Cardiac ventricle fibroblast (primary cell): ENCODE results near the genes HARS2, PCDHA5, PCDHB5, PCDHB16, PCDHGA1 and PCDHGA5.

DNA sequence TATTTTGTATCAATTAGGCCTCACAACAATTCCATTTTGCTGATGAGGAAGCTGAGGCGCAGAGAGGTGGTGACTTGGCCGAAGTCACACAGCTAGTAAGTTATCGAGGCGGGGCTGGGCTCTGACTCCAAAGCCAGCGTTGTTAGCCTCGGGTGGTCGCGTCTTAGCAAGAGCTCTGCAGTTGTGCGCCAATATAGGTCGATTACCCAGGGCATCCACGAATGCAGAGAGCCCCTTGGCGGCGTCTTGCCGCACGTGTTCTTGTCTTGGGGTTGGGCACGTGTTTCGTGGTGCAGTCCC, 62.2 kb downstream of the CXXC5 start:
- RAMPAGE, long total RNA, result no peak

GRCh38 chr5:139744880-139745794, 50.5 kb upstream of the PSD2 start:
- RAMPAGE, long total RNA, result no peak

- RAMPAGE, long total RNA, result no peak
Observed at GRCh38 chr5:139747622-139748278, 47.9 kb upstream of the PSD2 start.

DNA sequence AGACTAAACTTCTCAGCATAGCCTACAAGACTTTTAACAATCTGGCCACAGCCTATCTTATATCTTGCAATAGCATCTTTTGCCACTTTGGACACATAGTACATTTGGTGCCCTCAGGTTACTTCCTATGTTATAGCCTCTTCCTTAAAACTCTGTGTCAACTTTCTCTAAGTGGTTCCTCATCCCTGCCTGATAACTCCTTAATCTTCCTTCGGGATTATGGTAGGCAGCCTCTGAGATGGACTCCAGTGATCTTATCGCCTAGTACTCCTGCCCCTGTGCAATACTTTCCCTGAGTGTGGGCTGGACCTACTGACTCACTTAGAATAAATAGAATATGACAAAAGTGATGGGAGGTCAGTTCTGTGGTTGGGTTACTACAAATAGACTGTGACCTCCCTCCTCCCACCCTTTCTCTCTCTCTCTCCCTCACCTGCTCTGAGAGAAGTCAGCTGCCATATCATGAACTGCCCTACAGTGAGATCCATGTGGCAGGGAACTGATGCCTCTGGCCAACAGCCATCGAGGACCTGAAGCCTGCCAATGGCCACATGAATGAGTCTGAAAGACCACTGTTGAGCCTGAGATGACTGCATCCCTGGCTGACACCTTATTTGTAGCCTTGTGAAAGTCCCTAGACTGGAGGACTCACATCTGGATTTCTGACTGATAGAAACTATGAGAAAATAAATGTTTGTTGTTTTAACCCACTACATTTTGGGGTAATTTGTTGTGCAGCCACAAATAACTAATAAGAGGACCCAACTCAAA, 31.8 kb downstream of the NRG2 start:
- RAMPAGE, long total RNA, result no peak

DNA sequence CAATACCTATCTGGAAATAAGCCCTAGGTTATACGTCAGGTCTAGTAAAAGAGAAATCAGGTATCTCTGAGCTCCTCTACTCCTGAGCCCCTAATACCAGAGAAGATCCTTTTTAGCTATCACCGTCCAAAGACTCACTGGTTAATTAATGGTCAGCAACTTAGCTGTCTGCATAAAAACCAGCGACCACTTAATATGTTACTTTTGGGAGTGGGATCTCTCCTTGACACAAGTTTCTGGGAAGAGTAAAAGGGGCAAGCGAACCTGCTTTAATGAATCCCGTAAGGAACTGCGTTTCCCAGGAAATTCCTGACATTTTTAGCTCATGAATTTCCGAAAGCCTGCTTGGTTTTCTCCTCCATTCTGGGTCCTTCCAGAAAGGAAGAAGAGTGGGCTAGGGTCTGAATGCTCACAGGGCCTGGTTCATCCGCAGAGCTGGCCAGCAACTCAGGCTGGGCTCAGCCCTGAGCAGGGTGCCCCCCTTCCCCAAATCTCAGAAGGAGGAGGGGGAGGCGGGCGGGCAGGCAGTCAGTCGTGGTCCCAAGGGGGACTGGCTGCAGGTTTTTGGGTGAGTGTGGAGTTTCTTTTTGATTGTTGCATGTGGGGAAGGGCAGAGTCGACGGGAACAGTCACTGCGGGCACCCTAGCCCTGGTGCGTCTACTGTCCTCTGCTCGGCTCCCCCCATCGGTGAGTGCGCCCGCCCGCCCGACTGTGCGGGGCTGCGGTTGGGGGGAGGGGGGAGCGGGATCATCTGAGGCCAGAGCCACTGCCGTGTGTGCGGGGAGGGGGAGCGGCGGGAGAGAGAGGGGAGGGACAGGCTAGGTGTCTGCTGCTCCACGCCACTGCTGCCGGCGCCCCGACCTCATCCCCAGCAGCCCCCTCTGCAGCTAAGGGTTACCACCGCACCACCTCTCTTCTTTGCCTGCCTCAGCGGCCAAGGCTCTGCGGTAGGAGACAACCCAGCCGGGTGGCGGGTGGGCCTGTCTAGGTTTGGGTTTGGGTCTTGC, 1.1 kb upstream of the PURA start:
- RAMPAGE, long total RNA, result no peak

- RAMPAGE, long total RNA, result no peak
Observed at GRCh38 chr5:140255670-140256151, 47.2 kb downstream of the PFDN1 start.

GRCh38 chr5:140343995-140344474, 2.4 kb downstream of the HBEGF start:
- RAMPAGE, long total RNA, result no peak

DNA sequence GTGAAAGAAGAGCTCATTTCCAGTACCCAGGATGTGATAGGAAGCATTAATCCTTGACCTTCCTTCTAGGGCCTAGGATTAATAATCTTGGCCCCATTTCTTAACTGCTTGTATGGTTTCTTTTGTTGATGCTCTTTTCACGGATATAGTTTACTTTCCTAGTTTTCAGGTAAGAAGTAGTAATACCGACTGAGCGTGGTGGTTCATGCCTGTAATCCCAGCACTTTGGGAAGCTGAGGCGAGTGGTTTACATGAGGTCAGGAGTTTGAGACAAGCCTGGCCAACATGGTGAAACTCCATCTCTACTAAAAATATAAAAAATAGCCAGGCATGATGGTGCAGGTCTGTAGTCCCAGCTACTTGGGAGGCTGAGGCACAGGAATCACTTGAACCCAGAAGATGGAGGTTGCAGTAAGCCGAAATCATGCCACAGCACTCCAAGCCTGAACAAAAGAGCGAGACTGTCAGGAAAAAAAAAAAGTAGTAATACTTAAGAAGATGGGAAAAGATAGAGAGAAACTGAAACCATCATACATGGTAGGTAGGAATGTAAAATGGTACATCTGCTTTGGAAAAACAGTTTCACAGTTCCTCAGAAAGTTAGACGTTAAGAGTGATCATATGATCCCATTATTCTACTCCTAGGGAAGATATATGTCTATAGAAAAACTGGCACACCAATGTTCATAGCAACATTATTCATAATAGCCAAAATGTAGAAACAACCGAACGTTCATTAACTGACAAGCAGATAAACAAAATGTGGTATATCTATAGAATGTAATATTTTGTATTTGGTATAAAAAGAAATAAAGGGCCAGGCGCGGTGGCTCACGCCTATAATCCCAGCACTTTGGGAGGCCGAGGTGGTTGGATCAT, 16.1 kb upstream of the EIF4EBP3 start:
- RAMPAGE, long total RNA, result no peak

DNA sequence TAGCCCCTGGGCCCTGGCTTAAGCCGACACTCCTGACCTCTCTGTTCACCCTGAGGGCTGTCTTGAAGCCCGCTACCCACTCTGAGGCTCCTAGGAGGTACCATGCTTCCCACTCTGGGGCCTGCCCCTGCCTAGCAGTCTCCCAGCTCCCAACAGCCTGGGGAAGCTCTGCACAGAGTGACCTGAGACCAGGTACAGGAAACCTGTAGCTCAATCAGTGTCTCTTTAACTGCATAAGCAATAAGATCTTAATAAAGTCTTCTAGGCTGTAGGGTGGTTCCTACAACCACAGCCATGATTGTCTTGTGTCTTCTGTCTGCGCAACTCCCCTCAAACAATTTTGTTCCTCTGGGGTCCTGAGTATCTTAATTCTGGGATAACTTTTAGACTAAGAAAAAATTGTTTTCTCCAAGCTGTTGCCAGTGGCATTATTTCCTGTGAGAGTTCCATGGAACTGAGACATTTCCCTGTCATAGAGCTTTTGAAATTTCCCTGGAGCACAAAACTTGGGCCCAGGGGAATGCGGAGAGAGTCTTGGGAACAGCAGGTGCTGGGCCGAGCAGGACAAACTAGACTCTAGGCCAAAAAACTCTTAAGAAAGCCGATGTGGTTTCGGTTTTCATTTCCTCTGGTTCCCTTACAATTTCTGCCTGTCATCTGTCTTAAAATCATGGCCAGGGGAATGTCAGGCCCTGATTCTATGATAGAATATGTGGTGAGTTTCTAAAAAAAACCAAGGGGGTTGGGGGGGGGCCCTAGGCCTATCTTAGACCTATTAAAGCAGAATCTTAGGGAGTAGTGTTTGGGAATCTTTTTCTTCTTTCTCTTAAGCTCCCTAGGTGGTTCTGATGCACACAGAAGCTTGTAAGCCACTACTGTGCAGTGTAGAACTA, 4.4 kb downstream of the SLC35A4 start:
- RAMPAGE, long total RNA, result no peak

DNA sequence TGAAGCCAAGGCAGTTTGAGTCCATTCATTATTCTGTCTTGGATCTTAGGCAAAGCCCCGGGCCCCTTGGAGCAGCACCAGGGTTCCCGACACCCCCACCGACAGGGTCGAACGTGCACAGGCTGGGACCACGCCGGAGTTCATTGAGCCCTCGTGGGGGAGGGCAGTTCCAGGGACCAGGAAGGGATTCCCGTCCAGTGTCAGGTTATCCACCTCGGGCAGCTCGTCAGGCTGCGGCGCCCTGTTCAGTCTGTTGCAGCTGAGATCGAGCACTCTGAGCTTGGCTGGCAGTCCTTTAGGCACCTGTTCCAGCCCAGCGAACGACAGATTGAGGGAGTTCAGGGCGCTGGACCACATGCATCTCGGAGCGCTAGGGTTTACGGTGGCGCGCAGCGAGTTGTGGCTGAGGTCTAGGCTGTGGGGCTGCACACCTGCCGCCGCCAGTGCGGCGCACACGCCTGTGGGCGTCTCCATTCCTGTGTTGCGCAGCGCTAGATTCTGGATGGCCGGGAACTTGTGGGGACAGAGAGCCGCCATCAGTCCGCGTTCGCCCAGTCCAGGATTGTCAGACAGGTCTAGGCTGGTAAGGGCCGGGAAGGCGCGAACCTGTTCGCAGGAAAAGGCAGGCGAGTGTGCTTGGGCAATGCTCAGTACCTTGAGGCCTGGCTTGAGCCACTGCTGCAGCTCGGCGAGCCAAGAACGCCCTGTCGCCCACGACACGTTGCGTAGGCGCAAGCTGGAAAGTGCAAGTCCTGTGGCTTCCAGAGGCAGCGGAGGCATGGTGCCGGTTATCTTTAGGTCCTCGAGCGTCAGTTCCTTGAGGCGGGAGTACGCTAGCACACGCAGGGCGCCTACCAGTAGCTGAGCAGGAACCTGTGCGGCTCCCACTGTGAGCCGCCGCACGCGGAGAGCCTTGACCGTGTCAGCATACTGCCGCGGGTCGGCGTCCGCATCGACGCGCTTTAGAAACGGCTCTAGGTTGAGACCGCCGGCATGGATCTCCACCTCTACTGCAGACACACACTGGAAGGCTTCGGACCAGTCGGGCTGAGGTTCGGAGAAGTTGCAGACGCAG, 827 bp downstream of the CD14 start:
- RAMPAGE, long total RNA, result no peak

GRCh38 chr5:140690429-140691221, 545 bp downstream of the HARS1 start:
- RAMPAGE, long total RNA, result no peak

- RAMPAGE, long total RNA, result no peak
Observed at GRCh38 chr5:140691222-140692042, at the start of gene HARS2. TSS of gene HARS2 (plus strand) at chr5:140691455.

- RAMPAGE, long total RNA, result no peak
Observed at GRCh38 chr5:140807170-140808012, 523 bp downstream of the PCDHA4 start.

DNA sequence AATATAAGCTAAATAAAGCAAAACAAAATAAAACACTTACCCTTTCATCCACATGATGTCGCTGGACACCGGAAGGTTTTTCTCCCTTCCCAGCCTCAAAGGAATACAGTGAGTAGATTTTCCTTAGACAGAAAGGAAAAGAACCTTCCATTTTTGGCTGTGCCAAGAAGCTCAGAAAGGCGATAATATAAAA, at the start of gene PCDHA5:
Gene PCDHA5, plus strand, starts transcription at position 115 of the 193 bp plus-strand sequence.
- RAMPAGE, long total RNA, result no peak

GRCh38 chr5:140842947-140843287, 1.9 kb downstream of the PCDHA8 start:
- RAMPAGE, long total RNA, result no peak

DNA sequence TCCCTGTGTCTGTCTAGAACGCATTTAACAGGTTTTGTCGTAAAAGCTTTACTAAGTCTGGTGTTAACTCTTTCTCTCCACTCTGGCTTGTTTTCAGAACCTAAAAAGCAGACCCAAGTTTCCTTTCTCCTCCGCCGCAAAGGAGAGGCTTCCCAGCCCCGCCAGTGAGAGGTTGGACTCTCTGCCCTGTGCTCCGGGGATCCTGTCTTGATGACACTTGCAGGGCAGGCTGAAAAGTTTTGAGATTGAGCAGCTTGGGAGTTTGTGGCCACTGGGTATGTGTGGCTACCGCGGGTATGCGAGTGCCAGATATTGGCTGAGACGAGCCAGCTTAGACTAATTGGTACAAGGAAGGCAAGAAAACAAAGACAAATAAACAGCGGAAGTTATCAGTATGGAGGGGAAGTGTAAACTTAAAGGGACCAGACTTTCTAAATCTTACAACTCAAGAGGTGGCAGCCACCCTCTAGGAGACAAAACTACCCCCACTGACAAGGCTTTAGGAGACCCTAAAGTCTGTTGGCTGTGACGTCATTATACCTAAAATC, 41.0 kb upstream of the PCDHB1 start:
- RAMPAGE, long total RNA, result no peak

DNA sequence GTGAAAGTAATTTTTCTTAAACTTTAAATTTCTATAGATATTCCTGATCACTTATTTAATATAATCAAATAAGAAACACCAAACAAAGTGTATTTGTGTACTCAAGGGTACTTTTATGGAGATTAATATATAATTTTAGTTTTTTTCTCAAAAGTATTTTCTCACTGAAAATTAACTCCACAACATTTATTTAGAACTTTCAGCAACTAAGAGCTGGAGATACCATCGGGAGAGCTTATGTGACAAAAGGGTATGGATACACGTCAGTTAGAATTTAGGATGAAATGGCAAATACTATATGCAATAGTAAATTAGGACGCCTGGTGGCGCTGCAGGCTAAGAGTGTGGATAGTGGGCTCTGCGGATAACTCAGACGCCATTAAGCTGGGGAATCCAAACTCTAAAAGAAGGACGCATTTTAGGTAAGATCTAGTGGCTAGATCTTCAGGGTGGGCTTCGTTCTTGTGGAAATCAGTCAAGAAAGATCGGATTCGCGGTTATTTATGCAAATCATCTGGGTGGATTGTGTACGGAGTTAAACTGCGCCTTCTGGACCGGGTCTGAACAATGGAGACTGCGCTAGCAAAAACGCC, at the start of gene PCDHB5:
Gene PCDHB5, plus strand, starts transcription at position 339 of the 593 bp plus-strand sequence.
- RAMPAGE, long total RNA, result no peak

GRCh38 chr5:141182246-141182870, at the start of gene PCDHB16:
TSS of gene PCDHB16 (plus strand) at chr5:141182387.
- RAMPAGE, long total RNA, result no peak

DNA sequence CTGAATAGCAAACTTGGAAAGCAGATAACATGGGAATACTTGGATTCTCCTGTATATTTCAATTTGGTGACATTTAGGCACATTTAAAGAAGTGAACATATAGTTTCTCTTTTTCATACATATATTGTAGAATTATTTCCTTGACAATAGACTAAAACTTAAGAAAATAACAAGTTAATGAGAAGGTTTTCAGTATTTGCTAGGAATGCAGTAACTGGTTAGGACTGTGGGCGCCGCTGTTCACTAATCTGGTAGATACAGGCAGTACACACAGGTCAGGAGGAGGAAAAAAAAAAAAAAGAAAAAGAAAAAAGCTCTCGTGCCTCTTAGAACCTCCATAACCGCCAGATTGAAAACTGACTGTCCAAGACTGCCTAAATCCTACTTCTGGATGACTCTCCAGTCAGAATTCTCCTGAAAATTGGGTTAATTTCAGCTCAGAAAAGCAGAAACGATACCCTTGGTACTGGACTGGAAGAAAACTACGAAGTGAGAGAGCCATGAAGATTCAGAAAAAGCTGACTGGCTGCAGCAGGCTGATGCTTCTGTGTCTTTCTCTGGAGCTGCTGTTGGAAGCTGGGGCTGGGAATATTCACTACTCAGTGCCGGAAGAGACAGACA, at the start of gene PCDHGA1:
Gene PCDHGA1, plus strand, starts transcription at position 330 of the 621 bp plus-strand sequence.
- RAMPAGE, long total RNA, result no peak

DNA sequence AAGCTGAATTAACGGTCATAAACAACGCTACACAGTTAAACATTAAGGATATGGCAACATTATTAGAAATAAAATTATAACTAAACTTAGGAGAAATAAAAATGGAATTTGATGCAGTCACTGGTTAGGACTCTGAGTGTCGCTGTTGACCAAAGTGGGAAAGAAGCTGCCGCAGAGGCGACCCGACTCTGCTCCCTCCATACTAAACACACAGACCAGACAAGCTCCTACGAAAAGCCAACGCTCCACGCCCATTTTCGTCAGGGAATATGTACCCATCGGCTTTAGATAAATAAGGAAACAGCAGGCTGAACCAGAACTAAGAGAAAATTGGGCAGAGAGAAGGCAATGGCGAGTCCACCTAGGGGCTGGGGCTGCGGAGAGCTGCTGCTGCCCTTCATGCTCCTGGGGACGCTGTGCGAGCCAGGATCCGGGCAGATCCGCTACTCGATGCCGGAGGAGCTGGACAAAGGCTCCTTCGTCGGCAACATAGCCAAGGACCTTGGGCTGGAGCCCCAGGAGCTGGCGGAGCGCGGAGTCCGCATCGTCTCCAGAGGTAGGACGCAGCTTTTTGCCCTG, at the start of gene PCDHGA5:
Gene PCDHGA5, plus strand, starts transcription at position 180 of the 579 bp plus-strand sequence.
- RAMPAGE, long total RNA, result no peak